SK-MEL-5 (cell line): Measurements from ENCODE around the genes DENND5A and SBF2.

GRCh38 chr11:8719732-8720204 lies 37.2 kb downstream of the RPL27A start:
RAMPAGE:
- cytosol, long total RNA, result no peak
- long total RNA, result no peak
- nucleus, long total RNA, result no peak

GRCh38 chr11:8732609-8733333 lies 50.2 kb downstream of the RPL27A start:
RAMPAGE:
- cytosol, long total RNA, result no peak
- long total RNA, result no peak
- nucleus, long total RNA, result no peak

RAMPAGE:
- cytosol, long total RNA, result no peak
- long total RNA, result no peak
- nucleus, long total RNA, result no peak
These were observed 29.1 kb downstream of the SCUBE2 start for GRCh38 chr11:9062341-9062591.

DNA sequence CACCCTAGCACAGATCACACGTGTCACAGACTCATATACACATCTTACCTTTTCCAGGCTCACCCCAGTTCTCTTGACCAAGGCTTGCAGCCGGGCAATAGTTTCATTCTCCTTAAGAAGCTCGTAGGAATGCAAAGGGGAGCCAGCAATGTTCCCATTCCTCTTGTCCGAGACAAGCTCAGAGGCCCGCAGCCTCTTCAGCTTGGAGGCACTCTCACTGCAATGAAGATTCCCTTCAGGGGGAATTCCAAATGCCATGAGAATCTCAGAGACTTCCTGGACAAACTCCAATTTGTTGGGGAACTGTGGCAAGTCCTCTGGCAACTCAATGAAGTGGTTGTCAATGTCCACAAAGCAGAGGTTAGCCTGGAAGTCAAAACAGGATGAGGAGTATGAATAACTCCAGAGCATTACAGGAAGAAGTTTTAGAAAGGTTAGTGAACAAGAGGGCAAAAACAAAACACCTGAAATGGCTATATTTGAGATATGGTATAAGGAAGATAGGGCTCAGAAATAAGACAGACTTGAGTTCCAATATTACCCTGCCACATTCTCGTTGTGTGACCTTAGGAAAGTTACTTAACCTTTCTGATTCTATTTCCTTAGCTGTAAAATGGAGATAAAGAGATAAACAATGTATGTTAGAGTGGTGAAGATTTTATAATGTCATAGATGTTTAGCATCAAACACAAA lies 84.3 kb downstream of the DENND5A start:
RAMPAGE:
- cytosol, long total RNA, result no peak
- long total RNA, result no peak
- nucleus, long total RNA, result no peak

DNA sequence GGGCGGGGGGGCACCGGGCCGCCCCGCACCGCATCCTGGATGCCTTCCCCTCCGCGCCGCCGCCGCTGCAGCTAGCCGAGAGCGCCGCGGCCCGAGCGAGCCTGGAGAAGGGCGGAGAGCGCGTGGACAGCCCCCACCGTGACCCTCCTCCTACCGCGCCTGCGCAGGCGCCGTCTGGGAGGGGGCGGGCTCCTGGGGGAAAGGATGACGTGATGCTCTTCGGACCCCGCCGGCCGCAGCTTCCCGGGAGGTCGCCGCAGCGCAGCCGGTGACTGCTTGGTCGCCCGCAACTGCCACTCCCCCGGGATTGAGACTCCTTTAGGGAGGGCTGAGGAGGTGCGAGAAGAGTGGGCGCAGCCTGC lies at the start of gene DENND5A:
Gene DENND5A, minus strand, starts transcription at position 110 of the 362 bp plus-strand sequence.
RAMPAGE:
- cytosol, long total RNA, result no peak
- long total RNA, result no peak
- nucleus, long total RNA, result no peak

RAMPAGE:
- cytosol, long total RNA, result no peak
- long total RNA, result no peak
- nucleus, long total RNA, result no peak
These were observed 812 bp downstream of the TMEM41B start for GRCh38 chr11:9313593-9313969.

RAMPAGE:
- cytosol, long total RNA, result no peak
- long total RNA, result no peak
- nucleus, long total RNA, result no peak
These were observed 14.8 kb upstream of the ZNF143 start for GRCh38 chr11:9445776-9446552.

RAMPAGE:
- cytosol, long total RNA, result no peak
- long total RNA, result no peak
- nucleus, long total RNA, result no peak
These were observed 44.6 kb upstream of the WEE1 start for GRCh38 chr11:9528627-9529489.

DNA sequence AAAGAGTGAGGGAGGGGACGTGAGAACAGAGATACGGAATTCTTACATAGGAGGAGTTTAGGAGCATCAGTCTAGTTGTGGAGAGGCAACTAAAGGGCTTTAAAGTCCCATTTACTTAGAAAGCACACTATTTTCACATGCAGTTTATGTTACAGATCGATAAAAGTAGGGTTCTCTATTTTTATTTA lies 2.7 kb upstream of the WEE1 start:
RAMPAGE:
- cytosol, long total RNA, result no peak
- long total RNA, result no peak
- nucleus, long total RNA, result no peak

GRCh38 chr11:9615029-9615468 lies 41.6 kb downstream of the WEE1 start:
RAMPAGE:
- cytosol, long total RNA, result no peak
- long total RNA, result no peak
- nucleus, long total RNA, result no peak

GRCh38 chr11:9662137-9662704 lies 1.7 kb upstream of the SWAP70 start:
RAMPAGE:
- cytosol, long total RNA, result no peak
- long total RNA, result no peak
- nucleus, long total RNA, result no peak

DNA sequence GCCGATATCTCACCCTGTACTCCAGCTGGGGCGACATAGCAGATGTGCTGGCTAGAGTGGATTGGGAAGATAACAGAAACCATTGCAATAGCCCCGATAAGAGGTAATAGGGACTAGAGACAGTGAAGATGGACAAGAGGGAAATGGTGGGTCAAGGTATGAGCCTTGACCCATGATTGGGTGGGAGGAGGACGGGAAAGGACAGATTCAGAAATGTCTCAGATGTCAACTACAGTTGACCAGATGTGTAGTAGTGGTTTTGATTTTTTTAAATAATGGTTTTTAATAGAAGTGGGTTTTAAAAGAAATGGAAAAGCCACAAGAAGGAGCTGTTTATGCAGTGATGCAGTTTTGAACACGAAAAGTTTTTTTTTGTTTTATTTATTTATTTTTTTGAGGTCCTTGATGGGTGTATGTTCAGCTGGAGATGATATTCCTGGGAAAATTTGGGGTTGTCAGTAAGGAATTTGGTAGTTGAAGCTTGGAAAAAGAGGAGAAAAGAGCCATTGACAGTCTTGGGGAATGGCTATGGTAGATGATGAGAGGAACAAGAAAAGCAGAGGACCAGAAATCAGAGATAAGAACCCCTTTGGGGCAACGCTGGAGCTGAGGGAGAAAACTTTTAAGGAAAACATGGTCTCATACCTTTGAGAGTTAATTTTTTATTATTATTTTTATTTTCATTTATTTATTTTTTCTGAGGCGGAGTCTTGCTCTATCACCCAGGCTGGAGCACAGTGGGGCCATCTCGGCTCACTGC lies 6.4 kb downstream of the SWAP70 start:
RAMPAGE:
- cytosol, long total RNA, result no peak
- long total RNA, result no peak
- nucleus, long total RNA, result no peak

DNA sequence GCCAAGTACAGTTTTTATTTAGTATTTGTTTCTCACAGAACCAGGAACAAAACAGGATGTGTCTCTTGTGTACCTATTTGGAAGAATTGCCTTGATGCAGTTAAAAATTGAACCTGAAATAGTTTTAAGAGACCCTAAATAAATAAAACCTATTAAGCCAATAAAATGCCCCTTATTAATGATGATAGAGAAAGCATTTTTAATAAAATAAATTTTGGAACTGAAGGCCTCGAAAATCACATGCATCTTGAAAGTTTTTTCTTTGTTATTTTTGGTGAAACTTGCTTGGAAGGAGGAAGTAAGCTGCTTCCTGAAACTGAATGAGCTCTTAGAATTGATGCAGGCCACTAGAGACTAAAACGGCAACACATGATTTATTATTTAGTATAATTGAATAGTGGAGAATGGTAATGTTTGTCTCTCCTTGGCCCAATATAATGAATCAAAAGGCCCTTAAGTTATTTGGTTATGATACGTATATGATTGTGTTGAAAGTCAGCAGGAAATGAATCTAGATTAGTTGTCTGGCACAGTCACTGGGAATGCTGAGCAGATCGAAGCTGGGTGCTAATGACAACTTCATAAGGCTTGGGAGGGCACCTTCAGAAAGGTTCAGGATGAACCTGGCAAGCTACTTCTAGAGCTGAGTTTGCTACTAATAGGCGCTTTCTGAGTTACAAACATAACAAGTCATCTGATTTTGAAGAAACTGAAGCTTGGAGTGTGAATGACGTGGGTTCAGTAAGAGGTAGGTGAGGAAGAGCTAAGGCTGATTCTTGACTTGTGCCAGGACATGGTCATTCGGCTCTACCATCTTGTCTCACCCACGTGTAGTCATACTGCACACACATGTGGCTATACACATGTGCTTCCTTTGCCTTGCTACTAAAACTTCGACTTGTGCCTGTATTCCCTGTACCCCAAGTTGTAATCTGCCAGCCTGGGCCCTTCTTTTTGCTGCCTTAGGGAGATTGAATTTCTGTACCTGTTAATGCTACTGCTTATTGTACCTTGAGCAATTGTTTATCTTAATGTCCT lies 56.2 kb downstream of the SWAP70 start:
RAMPAGE:
- cytosol, long total RNA, result start-site peak on the plus strand centred at position 577 of the sequence, 67 bp wide, 581 and 576 reads in 2 replicates
- long total RNA, result start-site peak on the plus strand centred at position 568 of the sequence, 85 bp wide, 1,072 and 761 reads in 2 replicates
- nucleus, long total RNA, result start-site peak on the plus strand centred at position 568 of the sequence, 85 bp wide, 179 and 103 reads in 2 replicates

RAMPAGE:
- cytosol, long total RNA, result no peak
- long total RNA, result no peak
- nucleus, long total RNA, result no peak
These were observed 76.5 kb downstream of the SWAP70 start for GRCh38 chr11:9740028-9741050.

DNA sequence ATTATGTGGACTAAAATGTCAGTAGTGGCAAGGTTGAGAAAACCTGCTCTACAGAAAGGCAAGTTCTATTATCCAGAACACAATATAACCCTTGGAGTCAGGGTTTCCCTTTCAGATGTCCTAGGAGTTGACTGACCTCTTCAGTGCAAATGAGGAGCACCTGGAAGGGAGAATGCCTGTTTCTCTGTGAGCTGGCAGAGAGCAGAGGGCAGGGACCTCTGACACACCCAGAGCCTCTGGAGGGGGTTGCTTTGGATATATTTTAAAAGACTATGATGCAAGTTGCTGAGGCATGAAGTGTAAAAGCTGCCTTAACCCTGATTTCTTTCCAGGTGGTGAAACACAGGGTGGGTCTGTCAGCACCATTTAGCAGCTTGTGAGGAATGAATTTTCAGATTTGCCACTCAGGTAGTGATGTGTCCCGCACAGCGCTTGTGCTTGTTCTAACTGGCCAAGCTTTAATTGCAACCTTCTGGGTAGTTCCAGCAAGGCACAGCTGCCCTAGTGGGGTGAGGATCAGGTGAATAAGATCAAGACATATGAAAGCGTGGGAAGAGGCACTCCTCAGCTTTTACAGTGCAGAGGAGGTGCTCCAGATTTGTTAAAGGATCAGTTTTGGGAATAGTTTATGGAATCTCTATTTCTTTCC lies 90.1 kb downstream of the SWAP70 start:
RAMPAGE:
- cytosol, long total RNA, result no peak
- long total RNA, result no peak
- nucleus, long total RNA, result no peak

DNA sequence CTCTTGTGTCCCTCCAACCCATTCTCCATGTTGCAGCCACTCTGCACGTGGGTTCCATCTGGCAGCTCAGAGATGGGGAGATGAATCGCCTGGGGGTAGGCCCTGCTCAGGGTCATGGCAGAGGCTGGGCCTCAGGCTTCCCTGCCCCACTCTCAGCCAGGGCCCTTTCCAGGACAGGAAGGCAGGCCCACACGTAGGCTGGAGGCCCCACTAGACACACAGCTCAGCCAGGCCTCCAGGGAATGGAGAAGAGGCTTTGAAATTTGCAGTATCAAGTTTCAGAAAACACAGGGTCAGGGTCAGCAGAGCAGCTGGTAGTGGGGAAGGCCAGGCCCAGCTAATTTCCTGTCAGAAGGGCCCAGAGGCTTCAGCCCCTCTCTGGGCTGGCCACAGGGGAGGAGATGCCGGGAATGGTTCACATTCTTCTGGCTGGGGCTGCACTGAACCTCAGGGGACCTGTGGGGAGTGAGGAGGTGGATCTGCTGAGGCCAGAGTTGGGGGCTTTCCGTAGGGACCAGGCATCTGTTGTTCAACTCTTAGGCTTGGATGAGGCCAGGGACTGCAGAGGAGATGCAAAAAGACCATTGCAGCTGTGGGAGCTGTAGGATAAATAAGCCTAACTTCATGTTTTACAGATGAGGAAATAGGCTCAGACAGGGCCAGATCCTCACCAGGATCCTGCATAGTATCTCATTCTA lies 101.7 kb downstream of the SWAP70 start:
RAMPAGE:
- cytosol, long total RNA, result no peak
- long total RNA, result no peak
- nucleus, long total RNA, result no peak

GRCh38 chr11:10134747-10135340 lies 159.2 kb downstream of the SBF2 start:
RAMPAGE:
- cytosol, long total RNA, result no peak
- long total RNA, result no peak
- nucleus, long total RNA, result no peak

DNA sequence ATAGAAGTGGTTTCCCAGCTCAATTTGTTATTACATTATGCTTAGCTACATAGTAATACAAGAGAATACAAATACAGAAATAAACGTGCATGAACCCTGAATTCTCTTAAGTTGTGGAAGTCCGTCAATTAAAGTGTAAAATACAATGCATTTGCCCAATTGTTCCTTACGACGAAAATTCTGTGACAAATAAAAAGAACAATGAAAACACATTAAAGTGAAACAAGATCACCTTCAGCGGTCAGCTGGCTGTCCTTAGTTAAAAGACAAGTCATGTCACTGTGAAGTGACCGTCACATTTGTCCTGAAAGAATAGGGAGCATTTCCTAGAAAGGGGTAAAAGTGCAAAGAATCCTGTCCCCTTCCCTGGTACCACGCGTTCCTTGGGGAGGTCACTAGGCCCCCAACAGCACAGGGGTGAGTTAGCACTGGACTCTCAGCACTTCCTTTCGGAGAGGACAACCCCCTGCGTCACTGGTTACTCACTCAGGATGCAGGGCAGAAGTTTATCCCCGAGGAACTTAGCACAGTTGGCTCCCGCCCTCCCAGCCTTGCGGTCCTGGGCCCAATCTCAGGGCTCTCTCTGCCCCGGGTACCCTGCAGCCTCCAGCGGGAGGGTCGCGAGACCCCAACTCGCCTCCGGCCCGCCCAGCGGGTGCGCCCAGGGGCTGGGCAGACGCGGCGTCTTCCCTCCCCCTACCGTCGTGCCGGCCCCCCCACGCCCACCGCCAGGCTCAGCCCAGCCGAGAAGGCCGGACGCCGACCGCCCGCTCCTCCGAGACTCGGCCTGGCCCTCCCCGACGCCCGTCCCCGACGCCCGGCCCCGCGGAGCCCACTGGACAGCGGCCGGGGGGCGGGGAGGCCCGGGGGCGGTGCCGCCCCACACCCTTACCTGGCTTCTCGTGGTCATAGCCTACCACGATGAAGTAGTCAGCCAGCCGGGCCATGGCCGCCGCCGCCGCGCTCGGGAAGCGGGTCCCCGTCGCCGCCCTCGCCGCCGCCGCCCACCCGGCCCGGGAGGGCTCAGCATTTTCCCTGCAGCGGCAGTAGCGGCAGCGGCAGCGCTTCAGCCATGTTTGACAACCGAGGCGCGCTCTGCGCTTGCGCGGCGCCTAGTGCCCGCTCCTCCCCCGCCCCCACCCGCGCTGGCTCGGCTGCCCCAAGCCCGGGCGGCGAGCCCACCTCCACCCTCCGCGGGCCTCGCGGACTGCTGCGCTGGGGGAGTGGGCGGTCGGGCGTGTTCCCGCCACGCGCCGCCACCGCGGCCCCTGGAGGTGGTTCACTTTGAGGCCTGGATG lies at the start of gene SBF2:
Gene SBF2, minus strand, starts transcription at position 1,097 of the 1,298 bp plus-strand sequence.
RAMPAGE:
- cytosol, long total RNA, result no peak
- long total RNA, result no peak
- nucleus, long total RNA, result no peak

RAMPAGE:
- cytosol, long total RNA, result no peak
- long total RNA, result no peak
- nucleus, long total RNA, result no peak
These were observed 13.6 kb downstream of the AMPD3 start for GRCh38 chr11:10468459-10469172.

RAMPAGE:
- cytosol, long total RNA, result no peak
- long total RNA, result no peak
- nucleus, long total RNA, result no peak
These were observed 41.1 kb downstream of the RNF141 start for GRCh38 chr11:10499750-10500416.